ENCODE results near the gene SIRPB2.

GRCh38 chr20:1341659-1342440 is 12.9 kb upstream of the SDCBP2 start:
- PRO-cap: no peak
- RAMPAGE, long total RNA: no peak

- PRO-cap: no peak
- RAMPAGE, long total RNA: no peak
Observed at GRCh38 chr20:1491303-1491889, at the start of gene SIRPB2. SIRPB2 (minus strand) TSS chr20:1491420.

DNA sequence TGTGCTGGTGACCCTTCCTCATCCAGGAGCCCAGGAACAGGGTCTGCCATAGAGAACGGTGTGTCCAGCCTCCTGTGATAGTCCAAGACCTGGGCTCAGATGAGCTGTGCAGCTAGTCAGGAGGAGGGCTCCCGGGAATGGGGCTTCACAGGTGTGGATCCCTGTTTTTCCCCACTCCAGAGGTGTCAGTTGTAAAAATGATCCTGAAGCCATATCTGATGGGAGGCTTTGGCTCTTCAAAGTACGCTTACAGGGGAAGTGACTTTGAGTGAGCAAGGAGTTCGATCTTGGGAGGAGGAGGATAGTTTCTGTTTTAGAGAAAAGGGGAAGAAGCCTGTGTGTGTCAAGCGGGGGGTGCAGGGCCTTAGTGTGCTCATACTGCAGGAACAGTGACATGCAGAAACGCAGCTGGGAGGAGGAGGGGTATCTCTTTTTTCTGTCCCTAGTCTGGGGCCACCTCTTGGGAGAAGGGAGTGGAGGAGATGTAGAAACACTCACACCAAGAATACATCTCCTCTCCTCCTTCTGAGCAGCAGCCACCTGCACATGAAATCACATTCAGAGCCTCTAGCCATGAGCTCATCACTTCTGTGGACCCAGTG is 19.9 kb downstream of the SIRPD start:
- PRO-cap: no peak
- RAMPAGE, long total RNA: no peak

DNA sequence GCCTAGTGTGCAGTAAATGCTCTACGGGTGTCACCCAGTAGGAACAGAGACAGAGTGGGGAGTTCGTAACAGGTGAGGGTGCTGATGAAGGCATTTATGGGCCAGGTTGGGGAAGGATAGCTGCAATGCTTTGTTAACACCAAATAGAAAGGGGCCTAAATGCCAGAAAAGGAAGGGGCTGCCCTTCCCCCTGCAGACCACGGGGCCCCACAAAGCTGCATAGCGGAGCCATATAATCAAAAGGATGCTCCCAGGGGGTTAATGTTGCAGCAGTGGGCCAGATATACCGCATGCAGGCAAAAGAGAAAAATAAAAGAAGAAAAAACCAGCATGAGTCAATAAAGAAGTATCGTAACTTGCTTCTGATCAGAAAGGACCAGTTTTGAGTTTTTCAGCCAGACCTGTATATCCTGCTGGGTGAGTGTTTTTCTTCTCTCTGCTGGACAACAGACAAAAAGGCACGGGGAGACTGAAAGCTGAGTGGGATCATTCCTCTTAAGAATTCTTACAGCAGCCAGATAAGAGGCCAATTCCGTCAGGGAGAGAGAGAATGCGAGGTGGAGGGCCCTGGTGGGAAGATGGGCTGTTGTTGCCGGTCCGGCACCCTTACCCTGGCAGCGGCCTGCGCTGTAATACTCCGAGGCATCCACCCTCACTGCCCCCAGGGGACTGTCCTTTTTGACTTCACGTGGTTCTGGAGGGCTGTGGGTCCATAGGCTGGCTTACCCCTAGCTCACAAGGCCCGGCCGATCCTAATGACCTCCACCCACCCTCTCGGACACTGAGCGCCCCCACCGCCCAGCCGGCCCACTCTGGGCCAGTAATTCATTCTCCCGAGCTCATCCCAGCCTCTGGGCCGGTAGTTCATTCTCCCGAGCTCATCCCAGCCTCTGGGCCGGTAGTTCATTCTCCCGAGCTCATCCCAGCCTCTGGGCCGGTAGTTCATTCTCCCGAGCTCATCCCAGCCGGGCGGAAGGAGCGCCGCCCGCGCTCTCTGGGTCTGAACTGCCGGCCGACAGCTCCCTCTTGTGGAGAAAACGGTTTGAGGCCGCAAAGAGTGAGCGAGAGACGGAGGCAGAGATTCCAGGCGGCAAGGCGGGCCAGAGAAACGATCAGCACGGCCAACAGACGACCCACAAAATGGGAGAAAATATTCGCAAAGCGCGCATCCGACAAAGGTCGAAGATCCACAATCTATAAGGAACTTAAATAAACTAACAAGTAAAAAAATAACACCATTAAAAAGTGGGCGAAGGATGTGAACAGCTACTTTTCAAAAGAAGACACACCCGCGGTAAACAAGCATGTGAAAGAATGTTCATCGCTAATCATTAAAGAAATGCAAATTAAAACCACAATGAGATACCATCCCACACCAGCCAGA is 118.3 kb upstream of the SIRPA start:
- PRO-cap: unidirectional peak, minus-strand start at position 973 of the sequence
- RAMPAGE, long total RNA: no peak

DNA sequence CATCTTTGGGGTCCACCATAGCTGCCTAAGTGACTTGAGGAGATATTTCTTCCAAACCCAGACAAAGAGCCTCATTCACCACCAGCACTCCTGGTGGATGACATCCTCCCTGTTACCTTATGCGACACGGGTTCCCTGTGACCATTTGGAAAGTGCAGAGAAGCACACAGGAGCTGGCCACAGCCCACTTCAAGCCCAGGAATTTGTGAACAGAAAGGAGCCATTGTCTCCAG is 83.6 kb upstream of the SIRPA start:
- PRO-cap: no peak
- RAMPAGE, long total RNA: no peak

- PRO-cap: no peak
- RAMPAGE, long total RNA: no peak
Observed at GRCh38 chr20:1828458-1829012, 66.7 kb upstream of the SIRPA start.

DNA sequence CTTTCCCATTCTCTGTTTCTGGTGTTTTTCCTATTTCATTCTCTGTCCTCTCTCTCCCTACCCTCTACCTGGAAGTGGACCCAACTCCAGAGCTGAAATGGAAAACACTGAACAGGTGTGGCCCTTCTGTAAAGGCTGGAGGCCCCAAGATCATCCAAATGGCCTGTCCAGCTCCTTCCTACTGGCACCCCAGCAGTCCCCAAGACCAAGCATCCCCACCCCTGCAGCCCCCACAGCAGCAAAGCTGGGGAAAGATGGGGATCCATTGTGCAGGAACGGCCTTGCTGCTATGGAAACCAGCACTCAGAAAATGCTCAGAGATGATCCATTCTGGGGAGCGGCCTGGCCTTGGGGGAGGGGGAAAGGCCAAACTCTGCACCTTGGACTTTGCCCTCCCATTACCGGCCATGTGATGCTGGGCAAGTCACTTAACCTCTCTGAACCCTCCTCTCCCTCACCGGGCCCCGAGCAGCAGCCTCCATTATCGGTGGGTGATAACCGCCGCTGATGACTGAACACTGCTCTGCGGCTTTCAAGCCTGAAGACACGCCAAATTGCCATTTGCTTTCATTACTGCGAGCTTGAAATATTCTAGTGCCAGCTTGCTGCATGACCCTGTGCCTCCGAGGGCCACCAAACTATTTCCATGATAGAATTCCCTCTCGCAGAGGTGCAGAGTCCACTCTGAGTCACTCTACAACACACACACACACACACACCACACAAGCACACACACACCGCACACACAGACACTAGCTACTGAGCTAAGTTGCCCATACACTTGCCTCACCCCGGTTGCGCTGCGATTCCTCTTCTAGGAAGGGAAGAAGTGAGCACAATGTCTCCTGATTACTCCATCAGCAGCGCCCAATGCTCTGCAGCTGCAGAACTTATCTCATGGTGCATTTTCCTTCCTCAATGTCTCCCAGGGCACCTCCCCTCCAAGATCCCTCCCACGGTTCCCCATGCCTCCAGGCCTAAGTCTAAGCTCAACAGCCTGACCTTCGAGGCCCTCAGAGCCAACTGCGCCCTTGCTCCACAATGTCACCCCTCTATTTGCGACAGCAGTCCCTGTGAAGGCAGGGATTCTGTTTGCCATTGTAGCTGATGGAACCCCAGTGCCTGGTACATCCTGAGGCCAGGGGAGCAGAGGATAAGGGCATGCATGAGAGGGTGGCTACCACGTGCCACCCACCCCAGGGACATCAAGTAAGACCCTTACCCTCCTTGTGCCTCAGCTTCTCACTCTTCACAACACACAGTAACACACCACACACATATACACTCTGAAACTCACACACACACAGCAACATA is 20.5 kb upstream of the SIRPA start:
- PRO-cap: no peak
- RAMPAGE, long total RNA: no peak

DNA sequence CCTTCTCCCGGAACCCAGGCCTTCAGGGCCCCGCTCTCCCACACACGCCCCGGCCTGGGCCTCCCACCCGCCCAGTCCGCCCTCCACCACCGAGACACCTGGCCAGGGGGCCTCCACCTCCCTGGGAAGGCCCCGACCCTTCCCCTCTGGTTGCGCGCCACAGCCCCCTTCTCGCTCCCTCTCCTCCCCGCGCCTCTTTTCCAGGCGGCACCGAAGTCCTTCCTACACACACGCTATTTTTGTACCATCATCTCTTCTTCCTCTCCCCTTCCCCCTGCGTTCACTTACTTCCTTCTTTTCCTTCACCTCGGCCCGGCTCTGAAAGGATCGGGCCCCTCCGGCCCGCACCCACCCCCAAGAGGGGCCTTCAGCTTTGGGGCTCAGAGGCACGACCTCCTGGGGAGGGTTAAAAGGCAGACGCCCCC is 1.4 kb upstream of the SIRPA start:
- PRO-cap: no peak
- RAMPAGE, long total RNA: no peak

GRCh38 chr20:1902399-1902701 is 7.1 kb downstream of the SIRPA start:
- PRO-cap: no peak
- RAMPAGE, long total RNA: no peak

DNA sequence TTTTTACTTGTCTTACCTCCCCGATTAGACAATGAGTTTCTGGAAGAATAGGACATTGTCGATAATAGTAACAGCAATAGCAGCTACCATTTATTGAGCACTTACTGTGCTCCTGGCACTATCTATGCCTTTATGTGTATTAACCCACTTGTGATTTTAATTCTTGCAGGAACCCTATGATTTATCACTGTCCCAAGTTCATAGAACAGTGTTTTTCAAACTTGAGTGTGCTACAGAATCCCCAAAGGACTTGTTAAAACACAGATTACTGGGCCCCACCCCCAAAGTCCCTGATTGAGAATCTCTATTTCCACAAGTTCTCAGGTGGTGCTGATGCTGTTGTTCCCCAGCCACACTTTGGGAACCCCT is 35.7 kb downstream of the SIRPA start:
- PRO-cap: no peak
- RAMPAGE, long total RNA: no peak

GRCh38 chr20:2129429-2129949 is 27.9 kb downstream of the STK35 start:
- PRO-cap: no peak
- RAMPAGE, long total RNA: no peak

GRCh38 chr20:2132343-2133068 is 30.9 kb downstream of the STK35 start:
- PRO-cap: no peak
- RAMPAGE, long total RNA: no peak

GRCh38 chr20:2838417-2839203 is 1.8 kb downstream of the PCED1A start:
- PRO-cap: no peak
- RAMPAGE, long total RNA: no peak

DNA sequence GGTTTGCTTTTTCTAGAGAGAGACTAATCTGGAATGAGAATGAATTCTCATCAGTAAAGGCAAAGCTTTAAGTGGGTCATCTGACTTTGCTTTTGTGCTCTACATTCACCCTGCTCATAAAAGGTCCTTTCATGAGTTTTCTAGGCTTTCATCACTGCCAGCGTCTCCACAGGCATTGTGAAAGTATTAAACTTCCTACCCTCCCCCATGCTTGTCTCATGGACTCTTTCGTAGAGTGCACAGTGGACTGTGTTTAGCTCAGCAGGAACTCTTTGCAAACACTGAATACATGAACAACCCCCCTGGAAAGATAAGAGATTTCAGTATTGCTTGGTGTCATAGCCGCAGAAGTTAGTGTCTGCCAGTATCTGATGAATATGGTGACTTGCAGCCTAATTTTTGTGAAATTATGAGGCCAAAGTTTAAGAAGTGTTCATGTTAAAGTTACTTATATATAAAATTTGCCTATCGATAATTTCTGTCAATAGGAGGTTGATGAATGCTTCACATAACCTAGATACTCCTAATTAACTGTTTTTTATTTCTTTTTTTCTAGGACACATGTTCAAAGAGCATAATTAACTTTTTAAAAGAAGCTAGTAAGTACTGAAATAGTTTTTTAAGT is 74.3 kb downstream of the PTPRA start:
- PRO-cap: no peak
- RAMPAGE, long total RNA: no peak

- PRO-cap: no peak
- RAMPAGE, long total RNA: no peak
Observed at GRCh38 chr20:3049489-3050029, 3.7 kb downstream of the MRPS26 start.

DNA sequence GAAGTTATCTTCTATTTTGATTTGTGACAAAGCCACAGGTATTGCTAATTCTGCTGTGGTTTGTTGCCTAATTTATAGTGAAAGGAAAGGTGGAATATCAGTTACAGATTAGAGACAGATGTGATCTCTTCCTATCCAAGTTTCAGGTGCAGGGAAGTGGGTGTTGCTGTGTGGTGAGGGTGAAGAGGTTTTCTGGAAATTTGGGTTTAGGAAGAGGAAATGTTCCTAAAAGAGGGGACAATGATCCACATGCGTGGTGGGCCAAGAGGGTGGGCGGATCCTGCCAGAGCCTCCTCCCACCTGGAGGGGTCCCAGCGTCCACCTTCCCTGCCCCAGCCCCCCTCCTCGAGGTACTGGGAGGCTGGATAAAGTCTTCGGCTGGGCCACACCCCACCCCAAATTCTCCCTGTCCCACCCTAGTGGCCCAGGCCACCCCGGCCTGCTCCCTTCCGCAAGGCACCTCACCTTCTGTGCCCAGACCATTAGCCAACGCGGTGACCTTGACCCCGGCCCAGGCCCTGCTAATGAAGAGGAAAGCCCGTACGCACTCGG is 382 bp upstream of the OXT start:
- PRO-cap: no peak
- RAMPAGE, long total RNA: no peak

- PRO-cap: no peak
- RAMPAGE, long total RNA: no peak
Observed at GRCh38 chr20:3243660-3244209, 4.7 kb upstream of the SLC4A11 start.

GRCh38 chr20:3276900-3278234 is 38.4 kb upstream of the SLC4A11 start:
- PRO-cap: no peak
- RAMPAGE, long total RNA: no peak

DNA sequence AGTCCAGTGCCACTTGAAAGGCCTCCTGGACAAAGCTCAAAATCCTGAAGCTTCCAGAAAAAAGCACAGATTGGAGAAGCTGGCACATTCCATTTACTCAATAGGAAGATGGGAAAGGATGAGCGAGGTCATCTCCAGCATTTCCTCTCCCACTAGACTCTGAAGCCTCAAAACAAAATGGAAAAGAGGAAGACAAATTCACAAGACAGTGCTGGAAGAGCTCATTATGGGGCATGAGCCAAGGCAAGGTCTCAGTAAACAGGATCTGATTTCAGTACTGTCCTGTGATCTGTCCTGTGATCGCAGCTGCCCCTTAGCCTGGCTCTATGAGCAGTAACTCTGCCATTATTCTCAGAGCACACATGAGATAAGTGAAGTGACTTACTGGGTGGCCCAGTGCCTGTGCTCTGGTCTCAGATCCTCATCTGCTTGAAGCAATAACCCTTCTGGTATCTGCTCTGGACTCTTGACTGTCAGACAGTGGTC is 68.1 kb upstream of the SLC4A11 start:
- PRO-cap: no peak
- RAMPAGE, long total RNA: no peak

DNA sequence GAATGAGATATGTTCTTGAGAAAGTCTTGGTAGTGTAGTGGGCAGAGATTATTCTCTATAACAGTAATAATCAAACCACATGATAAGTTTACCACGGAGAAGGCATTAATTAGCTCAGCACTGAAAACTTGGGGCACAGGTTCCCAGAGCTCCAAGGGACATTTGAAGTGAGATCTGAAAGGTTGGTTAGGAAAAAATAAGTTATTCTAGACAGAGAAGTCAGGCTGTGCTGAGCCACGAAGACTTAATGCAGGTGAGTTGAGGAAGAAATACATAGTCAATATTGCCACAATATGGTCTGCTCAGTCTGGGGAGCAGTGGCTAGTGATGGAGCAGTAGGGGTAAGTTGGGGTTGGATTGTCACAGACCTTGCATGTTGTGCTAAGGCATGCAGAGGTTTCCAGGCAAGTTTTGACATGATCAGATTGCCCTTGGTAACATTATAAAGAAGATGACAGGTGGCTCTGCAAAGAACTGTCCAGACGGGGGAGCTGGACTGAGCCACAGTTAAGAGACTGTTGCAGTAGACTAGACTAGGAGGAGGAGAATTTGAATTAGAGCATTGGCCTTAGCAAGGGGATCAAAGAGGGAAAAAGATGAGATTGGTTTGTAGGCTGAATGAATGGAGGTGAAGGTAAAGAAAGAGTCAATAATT is 23.3 kb downstream of the ATRN start:
- PRO-cap: no peak
- RAMPAGE, long total RNA: no peak

All from OCI-LY7 (cell line).